Testis (tissue), 5 donors: ENCODE measurements around a stretch of chr7.

DNA sequence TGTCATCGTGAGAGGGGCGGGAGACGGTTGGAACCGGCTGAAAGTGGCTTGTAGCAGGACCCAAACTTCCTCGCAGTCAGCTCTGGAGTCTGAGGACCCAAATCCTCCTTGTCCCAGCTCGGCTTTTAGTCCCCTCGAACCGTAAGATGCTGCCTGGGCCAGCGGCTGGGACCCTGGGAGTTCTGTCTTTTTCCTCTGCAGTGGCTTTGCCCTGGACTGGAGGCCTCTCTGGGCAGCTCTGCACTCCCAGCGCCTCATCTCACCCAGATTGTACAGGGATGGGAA is 308 bp downstream of the ZNF722 start:
- PRO-cap, 3 experiments = peak in 1 of 3 experiments; most common plus-strand start position 75 of the sequence (in 1)
- RAMPAGE, long total RNA, 2 experiments = no peak in any of the 2 experiments
- RRBS = 35% methylated on average over 4 of the region's 10 CpGs

DNA sequence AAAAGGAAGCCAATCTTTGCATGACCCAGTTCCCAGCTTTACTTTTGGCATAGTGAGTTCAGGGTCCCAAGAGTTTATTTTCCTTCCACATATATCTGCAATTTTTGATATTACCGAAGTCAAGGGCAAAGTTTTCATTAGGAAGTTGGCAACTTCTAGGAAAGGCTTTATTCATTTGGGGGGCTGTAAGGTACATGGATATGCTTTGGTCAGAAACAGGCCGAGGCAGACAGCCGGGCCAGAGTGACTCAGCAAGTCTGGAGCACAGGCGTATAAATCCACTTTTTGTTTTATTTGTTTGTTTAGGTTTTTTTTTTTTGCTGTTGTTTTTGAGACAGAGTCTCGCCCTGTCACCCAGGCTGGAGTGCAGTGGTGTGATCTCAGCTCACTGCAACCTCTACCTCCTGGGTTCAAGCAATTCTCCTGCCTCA is 3.7 kb downstream of the ZNF680 start:
- PRO-cap, 3 experiments = peak in 2 of 3 experiments; most common minus-strand start position 250 of the sequence (in 2)
- RAMPAGE, long total RNA, 2 experiments = no peak in any of the 2 experiments
- RRBS = no CpG with 5 or more reads among the region's 5 CpGs

DNA sequence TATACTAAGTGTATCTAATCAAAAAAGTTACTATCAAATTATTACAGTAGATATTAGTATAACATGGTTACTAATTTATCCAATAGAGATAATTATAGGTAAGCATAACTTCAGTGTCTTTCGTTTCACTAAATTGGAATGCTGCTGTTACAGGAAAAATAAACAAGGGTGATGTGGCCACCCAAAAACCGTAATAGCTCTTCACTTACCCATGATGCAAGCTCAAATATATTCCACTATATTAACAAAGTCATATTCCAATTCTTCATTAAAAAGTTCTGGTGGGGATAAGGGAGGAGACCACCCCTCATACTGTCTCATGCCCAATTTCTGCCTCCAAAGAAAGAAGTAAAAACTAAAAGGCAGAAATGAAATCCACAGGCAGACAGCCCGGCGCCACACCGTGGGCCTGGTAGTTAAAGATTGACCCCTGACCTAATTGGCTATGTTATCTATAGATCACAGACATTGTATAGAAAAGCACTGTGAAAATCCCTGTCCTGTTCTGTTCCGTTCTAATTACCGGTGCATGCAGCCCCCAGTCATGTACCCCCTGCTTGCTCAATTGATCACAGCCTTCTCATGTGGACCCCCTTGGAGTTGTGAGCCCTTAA is 9.7 kb downstream of the ZNF138 start:
- PRO-cap, 3 experiments = no peak in any of the 3 experiments
- RAMPAGE, long total RNA, 2 experiments = no peak in any of the 2 experiments
- RRBS = no CpG with 5 or more reads among the region's 7 CpGs

GRCh38 chr7:65038736-65039635 is 32.5 kb upstream of the ERV3-1 start:
- PRO-cap, 3 experiments = peak in 2 of 3 experiments; most common minus-strand start chr7:65039019 (in 1)
- RAMPAGE, long total RNA, 2 experiments = no peak in any of the 2 experiments
- RRBS = 1% methylated on average over 4 of the region's 45 CpGs

DNA sequence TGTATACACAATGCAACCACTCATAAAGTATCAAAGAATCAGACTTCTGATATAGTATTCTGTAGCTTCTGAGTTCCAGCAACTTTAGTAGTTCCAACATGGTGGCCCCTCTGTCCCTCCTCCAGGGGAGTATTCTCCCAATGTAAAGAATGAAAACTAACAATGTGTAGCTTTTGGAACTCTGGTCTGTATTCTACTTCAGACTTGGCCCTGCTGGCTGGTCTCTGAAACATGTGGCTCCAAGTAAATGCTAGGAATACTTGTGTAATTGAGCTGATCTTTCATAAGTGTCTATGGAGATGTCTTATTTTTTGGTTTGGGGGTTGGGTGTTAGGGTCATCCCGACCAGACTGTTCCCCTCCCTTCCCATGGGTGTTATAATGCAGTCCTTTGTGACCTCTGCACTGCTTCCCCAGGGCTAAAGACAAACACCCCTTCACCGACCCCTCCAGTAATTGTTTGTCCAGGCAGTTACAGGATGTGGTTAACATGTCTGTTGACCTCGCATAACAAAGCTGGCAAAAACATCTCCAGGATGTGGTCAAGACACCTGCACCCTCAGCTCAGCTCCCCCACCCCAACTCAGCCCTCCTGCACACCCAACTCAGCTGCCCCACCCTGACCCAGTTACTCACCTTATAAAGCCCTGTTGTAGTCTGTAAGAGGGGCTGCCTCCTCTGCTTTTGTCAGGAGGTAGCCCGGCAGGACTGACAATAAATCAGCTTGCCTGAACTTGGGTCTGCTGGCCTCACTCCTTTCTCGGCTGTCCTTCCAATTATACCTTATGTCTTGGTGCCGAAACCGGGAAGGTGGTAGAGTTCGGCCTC is 102.0 kb downstream of the ZNF92 start:
- PRO-cap, 3 experiments = no peak in any of the 3 experiments
- RAMPAGE, long total RNA, 2 experiments = no peak in any of the 2 experiments
- RRBS = 26% methylated on average over 2 of the region's 8 CpGs

DNA sequence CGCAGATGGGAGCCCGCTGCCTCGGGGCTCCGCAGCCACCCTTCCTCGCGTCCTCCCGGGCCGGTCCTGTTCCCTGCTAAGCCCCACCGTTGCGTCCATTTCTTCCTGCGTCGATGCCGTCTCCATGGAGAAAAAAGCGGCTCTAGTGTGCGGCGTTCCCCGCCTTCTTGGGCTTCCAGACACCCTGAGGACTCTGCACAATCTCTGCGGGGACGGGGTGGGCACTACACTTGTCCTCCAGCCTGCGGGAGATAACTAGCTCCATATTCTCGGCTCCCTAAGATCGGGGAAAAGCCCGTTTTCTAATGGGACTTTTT is 121.6 kb upstream of the VKORC1L1 start:
- PRO-cap, 3 experiments = no peak in any of the 3 experiments
- RAMPAGE, long total RNA, 2 experiments = no peak in any of the 2 experiments
- RRBS = no CpG with 5 or more reads among the region's 23 CpGs

GRCh38 chr7:65955558-65956256 is 26.3 kb downstream of the GUSB start:
- PRO-cap, 3 experiments = no peak in any of the 3 experiments
- RAMPAGE, long total RNA, 2 experiments = no peak in any of the 2 experiments
- RRBS = no CpG with 5 or more reads among the region's 7 CpGs

DNA sequence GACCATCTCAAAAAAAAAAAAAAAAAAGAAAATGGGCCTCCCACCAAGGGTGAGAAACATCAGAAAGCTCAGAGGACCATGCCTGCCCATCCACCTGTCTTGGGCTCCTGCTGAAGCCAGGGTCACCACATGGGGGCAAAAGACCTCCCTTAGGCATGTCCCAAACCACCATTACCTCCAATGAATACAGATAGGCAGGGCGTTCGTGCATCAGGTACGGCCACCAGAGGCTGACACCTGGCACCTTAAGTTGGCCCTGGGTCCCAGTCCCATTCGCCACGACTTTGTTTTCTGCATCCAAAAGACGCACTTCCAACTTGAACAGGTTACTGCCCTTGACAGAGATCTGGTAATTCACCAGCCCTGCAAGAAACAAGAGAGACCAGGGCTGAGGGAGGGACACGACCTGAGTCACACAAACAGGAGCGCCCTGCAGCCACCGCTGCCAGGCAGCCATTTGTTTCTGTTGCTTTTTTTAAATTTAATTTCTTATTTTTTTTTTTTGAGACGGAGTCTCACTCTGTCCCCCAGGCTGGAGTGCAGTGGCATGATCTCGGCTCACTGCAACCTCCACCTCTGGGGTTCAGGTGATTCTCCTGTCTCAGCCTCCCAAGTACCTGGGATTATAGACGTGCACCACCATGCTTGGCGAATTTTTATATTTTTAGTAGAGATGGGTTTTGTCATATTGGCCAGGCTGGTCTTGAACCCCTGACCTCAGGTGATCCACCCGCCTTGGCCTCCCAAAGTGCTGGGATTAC is 6.0 kb downstream of the GUSB start:
- PRO-cap, 3 experiments = no peak in any of the 3 experiments
- RAMPAGE, long total RNA, 2 experiments = no peak in any of the 2 experiments
- RRBS = no CpG with 5 or more reads among the region's 14 CpGs

GRCh38 chr7:66043589-66044185 is 31.9 kb upstream of the ASL start:
- PRO-cap, 3 experiments = no peak in any of the 3 experiments
- RAMPAGE, long total RNA, 2 experiments = no peak in any of the 2 experiments
- RRBS = 2% methylated on average over 11 of the region's 25 CpGs

DNA sequence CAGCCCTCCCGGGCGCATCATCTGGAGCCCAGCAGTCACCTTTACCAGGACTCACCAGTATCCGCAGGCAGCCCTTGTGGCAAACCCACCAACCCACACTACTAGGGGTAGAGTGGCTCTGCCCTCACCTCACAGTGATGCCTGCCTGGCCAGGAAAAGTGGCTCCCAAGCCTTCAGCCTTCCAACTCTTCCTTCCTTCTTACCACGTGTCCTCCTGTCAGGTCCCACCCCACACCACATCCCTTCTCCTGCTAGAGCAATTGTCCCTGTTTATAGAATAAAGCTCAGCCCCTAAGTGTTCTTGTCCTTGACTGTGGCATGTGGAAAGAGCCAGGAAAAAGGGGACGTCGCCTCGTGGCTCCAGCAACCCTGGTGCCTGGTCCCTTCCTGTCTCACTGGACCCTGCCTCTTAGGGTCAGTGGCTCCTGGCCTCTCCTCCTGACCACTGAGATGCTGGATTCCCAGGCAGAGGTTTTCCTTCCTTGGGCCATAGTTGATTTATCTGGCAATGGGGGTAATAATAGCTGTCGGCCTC is 680 bp downstream of the ASL start:
- PRO-cap, 3 experiments = no peak in any of the 3 experiments
- RAMPAGE, long total RNA, 2 experiments = no peak in any of the 2 experiments
- RRBS = 17% methylated on average over 1 of the region's 8 CpGs

- PRO-cap, 3 experiments = no peak in any of the 3 experiments
- RAMPAGE, long total RNA, 2 experiments = no peak in any of the 2 experiments
- RRBS = no CpG with 5 or more reads among the region's 11 CpGs
Observed at GRCh38 chr7:66142881-66144081, 28.6 kb downstream of the CRCP start.

GRCh38 chr7:66150198-66151177 is 35.8 kb downstream of the CRCP start:
- PRO-cap, 3 experiments = peak in 1 of 3 experiments; most common plus-strand start chr7:66150753 (in 1); most common minus-strand start chr7:66150585 (in 1)
- RAMPAGE, long total RNA, 2 experiments = no peak in any of the 2 experiments
- RRBS = no CpG with 5 or more reads among the region's 9 CpGs

GRCh38 chr7:66297071-66297543 is 92.0 kb downstream of the TPST1 start:
- PRO-cap, 3 experiments = no peak in any of the 3 experiments
- RAMPAGE, long total RNA, 2 experiments = no peak in any of the 2 experiments
- RRBS = no CpG with 5 or more reads among the region's 2 CpGs

DNA sequence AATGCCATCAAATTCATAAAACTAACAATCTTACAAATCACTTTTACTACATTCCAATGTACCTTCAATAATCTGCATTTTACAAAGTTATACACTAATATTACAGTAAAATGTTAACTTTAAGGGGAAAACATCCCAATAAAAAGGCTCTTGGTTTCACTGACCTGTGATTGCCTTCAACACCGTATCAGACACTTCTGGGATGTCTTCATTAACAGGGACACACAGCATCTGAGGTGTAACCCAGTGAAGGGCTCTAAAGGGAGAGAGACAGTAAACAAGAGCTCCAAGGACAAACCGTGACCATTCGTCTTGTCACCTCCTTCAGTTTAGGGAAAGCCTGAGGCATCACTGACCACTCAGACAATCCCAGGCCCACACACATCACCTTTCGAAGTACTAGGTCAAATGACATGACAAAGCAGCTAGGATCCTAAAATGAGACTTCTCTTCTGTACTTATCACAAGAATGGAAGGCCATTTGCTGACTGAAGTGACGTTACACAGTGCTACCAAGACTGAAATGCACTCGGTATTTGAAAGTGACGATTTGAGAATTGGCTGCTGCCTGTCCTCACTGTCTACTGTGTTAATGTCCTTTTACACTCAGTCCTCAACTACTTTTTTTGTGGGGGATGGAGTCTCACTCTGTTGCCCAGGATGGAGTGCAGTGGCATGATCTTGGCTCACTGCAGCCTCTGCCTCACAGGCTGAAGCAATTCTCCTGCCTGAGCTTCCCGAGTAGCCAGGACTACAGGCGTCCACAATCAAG is 200.7 kb upstream of the KCTD7 start:
- PRO-cap, 3 experiments = no peak in any of the 3 experiments
- RAMPAGE, long total RNA, 2 experiments = no peak in any of the 2 experiments
- RRBS = no CpG with 5 or more reads among the region's 9 CpGs

DNA sequence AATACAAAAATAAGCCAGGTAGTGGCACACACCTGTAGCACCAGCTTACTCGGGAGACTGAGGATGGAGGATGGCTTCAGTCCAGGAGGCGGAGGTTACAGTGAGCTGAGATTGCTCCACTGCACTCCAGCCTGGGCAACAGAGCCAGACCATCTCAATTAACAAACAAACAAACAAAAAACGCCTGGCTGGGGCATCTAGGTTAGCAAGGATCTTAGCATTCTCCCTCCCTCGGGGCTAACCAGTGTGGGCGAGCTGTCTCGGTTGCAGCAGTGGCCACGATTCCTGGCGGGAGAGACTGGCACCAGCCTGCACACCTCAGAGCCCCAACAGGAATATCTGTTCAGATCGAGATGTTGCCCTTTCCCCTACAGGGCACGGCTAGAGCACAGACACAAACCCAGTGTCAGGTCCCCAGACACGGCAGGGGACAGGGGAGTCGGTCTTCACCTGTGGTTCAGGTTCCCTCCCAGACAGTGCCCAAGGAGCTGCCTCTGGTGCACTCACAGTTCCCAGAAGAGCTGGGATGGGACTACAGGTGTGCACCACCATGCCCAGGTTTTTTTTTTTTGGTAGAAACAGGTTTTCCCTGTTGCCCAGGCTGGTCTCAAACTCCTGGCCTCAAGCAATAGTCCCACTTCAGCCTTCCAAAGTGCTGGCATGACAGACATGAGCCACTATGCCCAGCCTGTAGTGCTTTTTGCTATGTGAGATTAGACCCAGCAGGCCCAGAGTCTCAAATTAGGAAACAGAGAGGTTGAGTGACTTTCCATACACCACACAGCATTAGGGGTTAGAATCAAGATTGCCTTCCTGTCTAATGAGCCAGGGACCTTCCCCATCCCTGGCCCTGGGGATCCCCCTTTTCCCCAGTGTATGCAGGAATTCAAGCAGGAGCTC is 91.1 kb upstream of the KCTD7 start:
- PRO-cap, 3 experiments = no peak in any of the 3 experiments
- RAMPAGE, long total RNA, 2 experiments = no peak in any of the 2 experiments
- RRBS = no CpG with 5 or more reads among the region's 12 CpGs

DNA sequence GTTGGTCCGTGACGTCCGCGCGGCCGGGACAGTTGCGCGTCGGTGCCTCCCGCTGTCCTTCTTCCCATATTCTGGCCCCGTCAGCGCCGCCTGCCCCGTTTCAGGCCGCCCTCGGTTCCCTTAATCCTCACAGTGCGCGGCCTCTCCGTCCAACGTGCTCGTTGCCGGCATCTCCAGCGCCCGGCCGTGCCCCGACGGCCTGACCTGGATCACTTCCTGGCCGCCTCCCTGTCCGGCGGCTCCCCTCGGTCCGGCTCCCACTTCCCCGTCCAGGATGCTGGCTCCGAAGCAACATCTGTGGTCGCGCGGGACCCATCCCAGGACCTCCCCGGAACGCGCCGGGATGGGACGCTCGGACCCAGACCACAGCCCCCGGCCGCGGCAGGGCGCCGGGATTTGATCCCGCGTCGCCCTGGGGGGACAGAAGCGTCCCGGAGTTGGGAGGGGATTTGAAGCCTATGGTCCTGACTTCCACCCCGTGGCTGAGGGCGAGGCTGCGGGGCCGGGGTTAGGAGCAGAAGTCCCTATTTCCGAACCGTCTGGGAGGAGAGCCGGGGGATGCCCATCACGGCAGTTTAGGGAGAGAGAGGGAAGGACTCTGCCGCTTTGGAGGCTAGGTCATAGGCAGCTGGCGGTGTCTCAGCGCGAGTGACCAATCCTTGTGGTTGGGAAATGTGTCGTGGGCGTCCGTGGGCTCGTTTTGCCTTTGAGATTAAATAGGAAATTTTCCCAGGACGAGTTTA is 53.8 kb downstream of the KCTD7 start:
- PRO-cap, 3 experiments = peak in 1 of 3 experiments; most common plus-strand start position 130 of the sequence (in 1); most common minus-strand start position 73 of the sequence (in 1)
- RAMPAGE, long total RNA, 2 experiments = no peak in any of the 2 experiments
- RRBS = under 1% methylated on average over 12 of the region's 70 CpGs

- PRO-cap, 3 experiments = no peak in any of the 3 experiments
- RAMPAGE, long total RNA, 2 experiments = no peak in any of the 2 experiments
- RRBS = no CpG with 5 or more reads among the region's 1 CpG
Observed at GRCh38 chr7:66773011-66773276, 32.4 kb downstream of the RABGEF1 start.

- PRO-cap, 3 experiments = no peak in any of the 3 experiments
- RAMPAGE, long total RNA, 2 experiments = no peak in any of the 2 experiments
- RRBS = no CpG with 5 or more reads among the region's 2 CpGs
Observed at GRCh38 chr7:66946542-66946976, 25.5 kb downstream of the TMEM248 start.

DNA sequence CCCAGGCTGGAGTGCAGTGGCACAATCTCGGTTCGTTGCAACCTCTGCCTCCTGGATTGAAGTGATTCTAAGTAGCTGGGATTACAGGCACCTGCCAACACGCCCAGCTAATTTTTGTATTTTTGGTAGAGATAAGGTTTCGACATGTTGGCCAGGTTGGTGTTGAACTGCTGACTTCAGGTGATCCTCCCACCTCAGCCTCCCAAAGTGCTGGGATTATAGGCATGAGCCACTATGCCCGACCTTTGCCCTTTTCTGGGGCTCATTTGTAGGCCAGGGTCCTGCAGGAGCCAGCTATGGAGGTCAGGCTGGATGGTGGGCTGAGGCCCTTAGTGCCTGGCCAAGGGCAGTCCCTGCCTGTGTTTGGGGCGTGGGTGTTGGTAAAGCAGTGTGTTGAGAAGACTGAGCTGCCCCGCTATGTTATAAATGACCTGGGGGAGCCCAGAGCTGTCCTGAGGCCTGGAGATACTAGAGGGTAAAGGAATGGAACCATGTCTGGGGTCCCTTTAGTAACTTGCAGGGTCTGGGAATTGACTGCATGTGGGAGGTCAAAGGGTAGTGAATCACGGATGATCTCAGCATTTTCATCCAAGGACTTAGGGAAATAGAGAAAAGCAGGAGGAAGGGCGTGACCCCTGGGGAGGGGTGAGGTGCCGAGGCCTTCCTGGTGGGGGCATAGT is 31.2 kb downstream of the TMEM248 start:
- PRO-cap, 3 experiments = no peak in any of the 3 experiments
- RAMPAGE, long total RNA, 2 experiments = no peak in any of the 2 experiments
- RRBS = no CpG with 5 or more reads among the region's 10 CpGs

DNA sequence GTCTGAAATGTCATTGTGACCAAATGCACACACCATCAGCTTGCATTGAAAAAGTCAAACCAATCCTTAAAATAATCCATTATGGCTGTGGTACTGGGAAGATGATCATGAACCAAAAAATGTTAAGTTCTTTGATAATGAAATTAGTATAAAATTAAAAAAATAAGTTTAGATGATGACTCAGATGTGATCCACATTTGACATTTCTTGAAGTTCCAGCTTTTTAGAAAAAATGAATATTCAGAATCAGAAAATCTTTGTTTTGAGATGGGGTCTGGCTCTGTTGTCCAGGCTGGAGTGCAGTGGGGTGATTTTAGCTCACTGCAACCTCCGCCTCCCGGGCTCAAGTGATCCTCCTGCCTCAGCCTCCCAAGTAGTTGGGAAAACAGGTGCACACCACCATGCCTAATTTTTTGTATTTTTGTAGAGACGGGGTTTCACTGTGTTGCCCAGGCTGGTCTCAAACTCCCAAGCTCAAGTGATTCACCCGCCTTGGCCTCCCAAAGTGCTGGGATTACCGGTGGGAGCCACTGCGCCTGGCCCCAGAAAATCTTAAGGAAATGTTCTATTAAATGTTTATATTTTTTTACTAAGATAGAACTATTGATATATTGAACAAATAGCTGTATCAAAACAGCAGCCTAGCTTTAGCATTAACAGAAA is 9.0 kb downstream of the SBDS start:
- PRO-cap, 3 experiments = no peak in any of the 3 experiments
- RAMPAGE, long total RNA, 2 experiments = no peak in any of the 2 experiments
- RRBS = no CpG with 5 or more reads among the region's 6 CpGs